ENCODE results near the genes MYH13 and ELAC2.

DNA sequence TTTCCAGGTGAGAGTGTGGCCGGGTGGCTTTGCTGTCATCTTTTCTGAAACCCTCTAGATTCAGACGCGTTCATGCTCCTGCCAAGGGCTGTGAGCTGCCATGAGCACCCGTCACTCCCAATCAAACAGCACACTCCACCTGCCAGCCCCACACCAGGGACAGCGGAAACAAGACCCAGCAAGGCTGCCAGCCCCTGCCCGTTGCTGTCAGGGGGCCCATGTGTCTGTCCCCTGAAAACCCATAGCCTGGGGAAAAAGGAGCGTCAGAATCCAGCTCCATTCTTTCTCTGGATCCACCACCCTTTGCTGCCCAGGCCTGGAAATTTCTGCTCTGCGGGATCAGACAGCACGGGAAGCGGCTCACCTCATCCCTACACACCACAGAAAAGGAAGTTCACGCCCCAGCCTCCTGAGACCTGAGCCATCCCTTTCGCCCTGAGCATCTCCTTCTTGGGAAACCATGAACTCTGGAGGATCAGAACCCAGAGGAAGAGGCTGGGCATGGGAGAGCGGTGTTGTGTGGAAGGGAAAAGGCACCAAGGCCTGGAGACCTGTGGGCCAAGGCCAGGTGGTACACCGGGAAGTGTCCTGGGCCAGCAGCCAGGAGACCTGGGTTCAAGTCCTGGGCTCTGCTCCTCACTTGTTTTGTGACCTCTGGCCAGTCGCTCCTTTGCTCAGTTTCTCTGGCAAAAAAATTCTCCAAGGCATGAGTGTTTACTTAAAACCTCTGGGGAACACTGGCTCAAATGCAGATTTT is 51.5 kb upstream of the RCVRN start:
- PRO-cap: no peak
- RAMPAGE, long total RNA: no peak

DNA sequence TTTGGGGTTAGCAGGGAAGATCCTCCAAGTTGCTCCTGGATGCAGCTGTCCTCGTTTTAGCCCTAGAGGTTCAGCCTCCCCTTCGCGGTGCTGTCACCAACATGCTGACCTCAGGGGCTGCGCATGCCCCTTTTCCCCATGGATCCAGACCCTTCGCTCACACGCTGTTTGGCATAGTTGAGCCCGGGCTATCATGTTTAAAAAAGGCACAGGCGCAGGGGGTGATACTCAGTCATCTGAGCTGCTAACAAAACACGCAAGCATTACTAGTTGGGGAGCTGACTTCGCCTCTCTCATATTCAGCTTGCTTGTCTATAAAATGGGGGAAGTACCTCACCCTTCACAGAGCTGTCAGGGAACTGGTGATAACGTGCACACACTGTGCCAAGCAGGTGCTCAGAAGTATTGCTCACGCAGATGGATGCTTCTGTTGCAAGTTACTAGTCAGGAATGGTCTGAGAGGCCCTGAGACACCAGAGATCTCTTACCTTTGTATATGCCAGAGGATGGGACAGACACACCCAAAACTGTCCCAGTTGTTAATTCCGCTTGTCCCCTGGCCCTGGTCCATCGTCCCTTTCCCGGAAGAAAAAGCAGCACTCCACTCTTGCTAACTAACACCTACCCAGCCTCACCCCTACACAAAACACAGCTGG is 2.3 kb downstream of the GAS7 start:
- PRO-cap: no peak
- RAMPAGE, long total RNA: no peak

- PRO-cap: no peak
- RAMPAGE, long total RNA: no peak
These were observed 1.2 kb downstream of the GAS7 start for GRCh38 chr17:10197193-10197649.

- PRO-cap: no peak
- RAMPAGE, long total RNA: no peak
These were observed 60.1 kb upstream of the GAS7 start for GRCh38 chr17:10258525-10258816.

GRCh38 chr17:10276543-10277154 is 78.2 kb upstream of the GAS7 start:
- PRO-cap: no peak
- RAMPAGE, long total RNA: no peak

- PRO-cap: no peak
- RAMPAGE, long total RNA: no peak
These were observed 82.8 kb downstream of the MYH13 start for GRCh38 chr17:10289975-10290464.

- PRO-cap: no peak
- RAMPAGE, long total RNA: no peak
These were observed at the start of gene MYH13 for GRCh38 chr17:10372815-10373398. TSS of gene MYH13 (minus strand) at chr17:10373006.

DNA sequence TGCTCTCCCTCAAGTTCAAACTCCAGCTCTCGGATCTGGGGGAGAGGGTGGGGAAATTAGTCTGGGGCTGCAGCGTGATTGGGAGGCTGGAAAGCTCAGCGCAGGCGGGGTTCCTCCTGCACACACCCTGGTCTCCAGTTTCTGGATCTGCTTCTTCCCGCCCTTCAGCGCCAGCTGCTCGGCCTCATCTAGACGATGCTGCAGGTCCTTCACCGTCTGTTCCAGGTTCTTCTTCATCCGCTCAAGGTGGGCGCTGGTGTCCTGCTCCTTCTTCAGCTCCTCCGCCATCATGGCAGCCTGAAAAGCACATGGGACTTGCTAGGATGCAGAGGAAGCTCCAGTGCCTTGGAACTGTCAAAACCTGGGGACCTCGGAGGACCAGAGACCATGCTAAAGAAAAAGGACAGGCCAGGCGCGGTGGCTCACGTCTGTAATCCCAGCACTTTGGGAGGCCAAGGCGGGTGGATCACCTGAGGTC is 26.9 kb downstream of the MYH3 start:
- PRO-cap: no peak
- RAMPAGE, long total RNA: no peak

- PRO-cap: no peak
- RAMPAGE, long total RNA: no peak
These were observed 26.8 kb downstream of the TMEM238L start for GRCh38 chr17:10777217-10777370.

- PRO-cap: no peak
- RAMPAGE, long total RNA: no peak
These were observed 45.5 kb upstream of the MYOCD start for GRCh38 chr17:12620193-12620633.

DNA sequence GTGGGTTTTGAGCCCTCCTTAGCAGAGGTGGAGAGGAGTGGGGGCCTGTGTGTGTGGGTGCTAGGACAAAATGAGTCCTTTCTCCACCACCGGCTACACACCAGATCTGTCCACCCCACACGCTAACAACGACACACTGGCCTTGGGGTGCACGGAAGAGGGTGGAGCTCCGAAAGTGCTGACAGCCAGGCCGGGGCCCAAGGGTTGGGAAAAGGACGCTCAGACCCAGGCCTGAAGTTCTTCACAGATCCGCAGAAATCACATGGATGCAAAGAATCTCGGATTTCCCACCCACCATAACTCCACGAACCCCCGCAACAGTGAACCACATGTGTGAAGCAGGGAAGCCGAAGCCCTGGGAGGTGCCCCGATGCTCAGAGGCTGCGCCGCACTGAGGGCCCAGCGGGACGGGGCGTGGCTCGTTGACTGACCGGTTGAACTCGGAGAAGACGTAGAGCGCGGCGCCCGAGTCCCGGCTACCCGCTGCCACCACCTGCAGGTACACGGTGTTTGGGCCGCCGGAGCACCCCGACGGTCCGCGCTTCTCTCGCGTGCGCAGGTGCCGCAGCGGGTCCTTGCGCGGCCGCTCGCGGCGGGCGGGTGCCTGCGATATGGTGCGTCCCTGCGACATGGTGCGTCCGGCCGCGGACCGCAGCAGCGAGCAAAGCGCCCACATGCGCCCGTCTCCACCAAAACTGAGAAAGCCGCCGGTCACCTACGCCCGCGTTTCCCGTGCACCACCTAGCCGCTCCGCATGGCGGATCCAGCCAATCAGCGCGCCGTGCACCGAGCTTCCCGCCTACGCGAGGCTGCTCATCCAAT is at the start of gene ELAC2:
Gene ELAC2 (minus strand): TSS at position 756 of the 822 bp plus-strand sequence.
- PRO-cap: bidirectional peak, plus-strand start outside the sequence, minus-strand start at position 697 of the sequence
- RAMPAGE, long total RNA: no peak

- PRO-cap: no peak
- RAMPAGE, long total RNA: no peak
These were observed 35.6 kb downstream of the CDRT15 start for GRCh38 chr17:14200870-14201572.

DNA sequence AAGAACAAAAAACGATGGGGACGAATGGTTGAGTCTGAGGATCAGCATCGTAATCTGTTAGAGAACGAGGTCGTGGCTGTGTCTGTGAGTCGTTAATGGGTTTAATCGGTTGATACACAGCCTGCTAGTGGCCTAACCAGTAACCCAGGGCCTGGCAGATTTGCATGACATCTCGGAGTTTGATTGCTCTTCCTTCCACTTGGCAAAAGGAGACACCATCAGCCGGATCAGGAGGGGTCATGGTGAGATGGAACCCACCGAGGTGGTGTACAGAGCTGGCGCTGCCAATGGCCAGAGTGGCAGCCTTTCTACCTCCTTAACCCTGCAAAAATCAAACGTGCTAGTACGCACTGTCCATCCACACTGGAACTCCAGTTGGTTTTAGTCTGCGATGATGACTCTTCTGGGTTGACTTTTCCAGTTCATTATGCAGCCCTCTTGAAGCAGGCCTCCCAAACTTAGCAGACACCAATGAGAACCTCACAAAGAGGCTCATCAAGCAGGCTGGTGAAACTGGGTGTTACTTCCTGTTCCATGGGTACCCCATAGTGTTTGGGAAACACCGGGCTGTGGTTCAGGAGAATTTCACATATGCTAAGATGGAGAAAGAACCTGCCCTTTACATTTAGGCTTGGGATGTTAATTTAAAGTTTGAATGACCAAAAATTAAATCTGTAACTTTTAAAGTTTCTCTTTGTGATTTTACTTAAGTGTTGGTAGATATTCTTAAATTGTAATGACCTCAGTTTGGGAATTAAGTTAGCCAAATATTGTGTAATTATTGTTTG is 4.1 kb downstream of the HS3ST3B1 start:
- PRO-cap: no peak
- RAMPAGE, long total RNA: no peak

GRCh38 chr17:14316490-14316840 is 15.6 kb downstream of the HS3ST3B1 start:
- PRO-cap: no peak
- RAMPAGE, long total RNA: no peak

DNA sequence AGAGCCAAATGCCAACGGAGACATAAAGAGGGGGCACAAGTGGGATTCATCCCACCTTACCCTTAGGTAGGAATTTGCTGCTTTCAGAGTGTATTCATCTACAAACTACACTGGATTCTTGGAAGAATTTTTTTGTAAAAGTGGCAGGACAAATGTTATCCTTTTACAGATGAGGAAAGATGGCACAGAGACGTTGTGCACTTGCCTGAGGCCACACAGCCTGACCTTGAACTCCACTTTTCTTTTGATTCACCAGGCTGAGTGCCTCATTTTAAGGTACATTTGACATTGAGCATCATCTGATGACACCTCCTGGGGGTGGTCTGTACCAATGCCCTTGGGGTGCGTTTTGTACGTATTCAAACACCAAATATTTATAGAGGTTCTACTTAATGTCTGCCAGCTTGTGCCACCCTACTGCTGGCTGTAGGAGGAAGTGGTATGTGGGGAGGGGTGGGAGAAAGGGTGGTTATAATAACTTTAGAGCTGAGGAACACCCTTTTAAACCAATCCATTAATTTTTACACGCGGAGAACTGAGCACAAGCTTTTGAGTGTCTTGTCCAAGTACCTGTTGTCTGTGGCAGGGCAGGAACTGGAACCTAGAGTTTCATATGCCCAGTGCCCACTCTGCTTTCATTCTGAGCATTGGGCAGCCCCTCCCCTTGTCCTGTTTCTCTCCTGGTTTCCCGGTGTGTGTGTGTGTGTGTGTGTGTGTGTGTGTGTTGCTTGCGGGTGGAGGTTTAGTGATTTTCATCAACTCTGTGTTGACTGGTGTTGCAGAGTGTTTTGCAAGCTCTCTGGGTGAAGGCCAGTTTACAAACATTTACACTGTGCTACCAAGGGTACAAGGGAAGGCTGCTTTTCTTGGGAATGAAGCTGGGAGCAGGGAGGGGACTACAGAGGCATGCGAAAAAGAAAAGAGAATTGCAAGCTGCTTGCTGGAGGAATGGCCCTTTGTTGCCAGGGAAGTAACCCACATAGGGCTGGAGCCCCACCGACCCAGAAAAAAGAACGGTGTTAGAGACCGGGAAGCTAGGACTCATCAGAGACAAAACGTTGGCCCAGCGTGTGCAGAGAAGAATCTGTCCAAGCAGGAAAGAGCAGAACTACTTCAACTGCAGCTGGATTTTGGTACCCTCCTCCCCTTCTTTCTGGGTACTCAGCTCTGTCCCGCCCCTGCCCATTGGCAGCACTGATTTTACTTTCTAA is 29.4 kb downstream of the HS3ST3B1 start:
- PRO-cap: no peak
- RAMPAGE, long total RNA: no peak

GRCh38 chr17:14373132-14373673 is 72.3 kb downstream of the HS3ST3B1 start:
- PRO-cap: no peak
- RAMPAGE, long total RNA: no peak

DNA sequence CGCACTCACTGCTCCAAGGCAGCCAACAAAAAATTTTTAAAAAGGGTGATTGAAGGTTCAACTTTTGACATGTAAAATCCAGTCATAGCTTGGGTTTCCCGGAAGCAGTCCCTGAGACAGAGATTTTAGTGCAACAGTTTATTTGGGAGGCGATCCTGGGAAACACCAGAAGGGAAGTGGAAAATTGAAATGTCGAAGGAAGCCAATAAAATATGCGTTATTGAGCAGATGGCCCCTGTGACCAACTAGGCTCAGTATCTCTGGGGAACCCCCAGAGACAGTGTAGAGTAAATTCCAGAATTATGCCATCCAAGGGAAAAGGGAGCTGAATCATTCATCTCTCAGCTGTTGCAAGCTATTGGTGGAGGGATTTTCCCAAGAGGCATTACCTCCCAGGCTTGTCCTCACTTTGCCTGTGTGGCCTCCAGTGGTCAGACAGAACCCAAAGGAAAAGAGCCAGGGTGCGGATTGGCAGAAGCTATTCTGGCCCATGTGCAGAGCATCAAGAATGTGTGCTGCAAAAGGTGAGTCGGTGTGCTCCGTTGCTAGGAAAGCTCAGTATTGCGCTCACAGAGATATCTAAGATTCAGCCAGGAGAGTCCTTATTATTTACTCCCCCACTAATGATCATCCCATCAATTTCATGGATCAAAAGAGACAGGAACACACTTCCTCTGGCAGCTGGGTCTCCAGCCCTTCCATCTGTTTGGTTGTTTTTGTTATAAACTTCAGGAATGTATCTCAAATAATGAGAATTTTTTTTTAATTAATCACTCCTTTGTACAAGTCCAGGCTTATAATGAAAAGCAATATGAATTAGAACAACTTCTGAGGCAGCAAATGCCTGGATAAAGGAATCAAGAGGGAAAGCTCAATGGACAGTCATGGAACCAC is 73.1 kb downstream of the HS3ST3B1 start:
- PRO-cap: no peak
- RAMPAGE, long total RNA: no peak

DNA sequence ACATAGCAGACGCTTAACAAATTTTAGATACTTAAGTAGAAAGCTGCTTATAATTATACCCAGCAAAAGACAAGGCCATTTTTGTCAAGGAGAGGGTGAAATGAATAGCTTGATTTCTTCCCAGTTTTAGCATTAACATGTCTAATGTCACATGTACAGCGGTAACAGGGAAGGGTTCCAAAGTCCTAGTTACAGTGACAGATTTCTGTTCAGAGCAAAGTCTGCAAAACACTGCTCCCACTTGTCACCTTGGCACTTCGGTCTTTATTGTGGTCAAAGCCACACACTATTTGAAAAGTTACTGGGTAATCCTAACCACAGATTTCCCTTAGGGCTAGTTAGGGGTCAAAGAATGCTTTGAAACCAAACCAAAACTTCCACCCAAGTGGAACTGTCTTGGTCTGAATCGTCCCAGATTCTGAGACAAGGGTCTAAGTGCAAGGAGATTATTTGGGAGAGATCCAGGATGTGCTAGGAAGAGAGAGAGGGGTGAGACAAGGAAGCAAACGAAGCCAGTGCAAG is 455.6 kb downstream of the HS3ST3B1 start:
- PRO-cap: no peak
- RAMPAGE, long total RNA: no peak

DNA sequence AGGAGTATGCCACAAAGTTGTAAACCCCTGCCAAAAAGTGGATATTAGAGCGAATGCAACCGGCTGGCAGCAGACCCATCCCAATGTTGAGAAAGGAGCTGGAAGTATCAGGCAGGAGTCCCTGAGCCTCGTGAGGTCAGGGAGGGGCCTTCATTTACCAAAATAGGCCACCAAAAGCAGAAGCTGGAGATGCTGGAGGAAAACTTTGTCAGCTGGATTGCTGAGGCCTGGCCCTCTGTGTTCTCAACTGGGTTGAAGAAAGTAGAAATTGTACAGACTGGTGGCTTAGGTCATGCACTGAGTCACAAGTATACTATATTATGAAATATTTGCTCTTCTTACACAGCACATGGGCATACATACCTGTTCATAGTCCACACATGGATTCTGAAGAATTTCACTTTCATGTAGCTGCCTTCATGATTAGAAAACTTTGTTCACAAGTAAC is 23.2 kb upstream of the TEKT3 start:
- PRO-cap: no peak
- RAMPAGE, long total RNA: no peak

- PRO-cap: no peak
- RAMPAGE, long total RNA: no peak
These were observed 56.9 kb upstream of the TEKT3 start for GRCh38 chr17:15398089-15398849.

All from urinary bladder (tissue), 3 donors.